ENCODE measurements around a stretch of chr2.

DNA sequence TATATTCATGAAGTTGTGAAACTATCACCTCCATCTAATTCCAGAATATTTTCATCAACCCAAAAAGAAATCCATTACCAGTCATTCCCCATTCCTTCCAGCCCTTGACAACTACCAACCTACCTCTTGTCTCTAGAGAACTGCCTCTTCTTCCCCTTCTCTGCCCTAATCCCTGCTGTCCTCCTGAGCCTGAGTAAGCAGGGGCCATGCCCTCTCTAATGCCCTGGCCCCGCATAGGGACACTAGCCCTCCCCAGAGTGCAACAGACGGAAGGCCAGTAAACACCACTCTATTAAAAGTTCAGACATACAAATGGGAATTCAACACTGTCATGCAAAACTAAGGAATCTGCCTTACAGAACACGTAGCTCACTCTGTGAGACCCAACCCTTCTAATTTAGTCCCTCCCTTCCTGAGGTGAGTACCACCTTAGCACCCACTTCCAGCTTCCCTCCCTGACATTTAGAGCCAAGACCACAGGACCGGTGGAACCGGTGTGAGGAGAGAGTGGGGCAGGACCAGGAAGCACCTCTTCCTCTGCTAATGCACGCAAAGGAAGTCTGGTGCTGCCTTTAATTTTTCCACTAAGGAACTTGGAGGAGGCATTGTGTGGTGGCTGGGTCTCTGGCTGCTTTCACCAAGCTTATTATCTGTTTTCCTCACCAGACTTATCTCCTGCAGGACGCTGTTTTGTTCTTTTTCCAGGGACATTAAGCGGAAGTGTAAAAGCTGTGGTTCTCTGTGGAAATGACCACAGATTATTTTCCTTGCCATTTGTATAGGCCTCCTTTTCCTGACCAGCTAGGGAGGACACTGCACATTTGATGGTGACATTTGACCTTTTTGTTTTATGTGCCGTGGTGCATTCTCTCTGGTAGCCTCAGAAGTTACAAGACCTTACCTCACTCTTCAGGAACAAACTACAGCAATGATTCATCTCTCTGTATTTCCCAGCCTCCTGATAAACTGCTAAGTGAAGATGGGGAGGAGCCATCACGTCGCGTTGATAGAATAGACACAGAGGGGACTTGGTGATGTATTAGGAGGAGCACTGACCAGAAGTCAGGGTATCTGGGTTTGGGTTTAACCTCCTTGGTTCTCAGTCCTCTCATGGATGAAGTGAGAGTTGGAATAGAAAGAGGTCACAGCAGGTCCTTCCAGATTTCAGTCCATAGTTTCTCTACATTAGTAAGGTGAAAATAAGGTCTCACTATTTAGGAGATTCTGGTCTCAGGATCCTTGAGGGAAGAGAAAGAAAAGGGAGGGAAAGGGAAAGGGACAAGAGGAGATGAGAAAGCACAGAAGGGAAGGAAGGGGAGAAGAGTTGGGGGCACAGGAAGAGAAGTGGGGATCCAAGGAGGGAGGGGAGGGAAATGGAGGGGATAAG, 39.9 kb upstream of the SPTBN1 start:
- RRBS, result no CpG with 5 or more reads among the region's 12 CpGs

DNA sequence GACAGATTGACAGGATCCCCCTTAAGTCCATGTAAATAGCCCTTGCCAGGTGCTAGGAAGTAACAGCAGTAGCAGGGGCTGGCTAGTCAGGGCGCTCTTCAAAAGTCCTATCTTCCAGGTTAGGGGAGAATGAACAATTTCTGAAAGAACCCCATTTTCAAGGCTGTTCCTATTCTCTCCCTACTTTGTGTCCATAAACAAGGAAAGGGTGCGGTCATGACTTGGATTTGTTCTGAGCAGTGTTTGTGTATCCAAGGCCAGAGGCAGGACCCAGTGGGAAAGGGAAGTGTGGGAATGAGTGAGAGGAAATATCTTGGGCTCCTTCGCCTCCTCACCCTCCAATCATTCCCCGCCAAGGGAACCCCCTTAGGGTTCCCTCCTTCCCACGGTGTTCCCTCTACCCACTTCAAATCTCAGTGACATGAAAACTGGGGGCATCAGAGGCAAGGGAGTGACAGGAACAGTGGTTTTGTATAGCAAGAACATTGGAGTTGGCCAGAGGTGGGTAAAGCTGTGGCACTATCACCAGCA, 25.5 kb upstream of the SPTBN1 start:
- RRBS, result no CpG with 5 or more reads among the region's 5 CpGs

DNA sequence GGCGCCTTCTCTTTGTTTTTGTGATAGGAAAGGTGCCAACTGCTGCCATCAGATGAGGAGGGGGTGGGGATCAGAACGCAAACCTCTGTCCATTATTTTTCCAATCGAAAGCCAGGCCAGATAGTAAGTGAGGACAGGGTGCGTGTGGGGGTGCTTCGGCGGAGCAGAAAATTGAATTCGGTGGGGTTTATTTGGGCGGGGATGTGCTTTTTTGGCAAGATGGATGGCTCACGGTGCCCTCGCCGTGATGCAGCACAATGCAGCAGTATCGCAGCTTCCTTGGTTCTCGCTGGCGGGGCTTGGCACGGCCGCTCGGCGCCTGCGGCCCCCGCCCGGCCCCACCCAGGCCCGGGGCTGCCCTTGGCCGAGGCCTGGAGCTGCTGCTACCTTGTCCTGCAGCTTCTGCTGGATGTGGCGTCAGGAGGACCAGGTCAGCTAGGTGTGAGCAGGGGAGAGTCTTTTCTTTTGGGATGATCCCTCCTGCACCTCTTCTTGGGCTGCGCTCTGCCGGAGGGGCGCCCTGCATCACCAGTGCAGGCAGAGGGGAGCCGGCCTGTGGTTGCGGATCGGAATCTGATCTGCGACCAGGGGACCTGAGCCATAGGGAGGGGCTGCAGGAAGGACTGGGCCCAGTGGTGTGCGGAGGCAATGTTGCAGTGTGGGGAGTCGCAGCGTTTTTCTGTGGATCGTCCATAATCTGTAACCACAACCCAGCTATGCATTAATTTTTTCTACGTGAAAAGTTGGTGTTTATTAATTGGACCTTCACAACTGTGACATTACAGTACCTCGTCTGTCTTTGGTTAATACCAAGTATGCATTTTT, 1.4 kb downstream of the SPTBN1 start:
- RRBS, result 5% methylated on average over 3 of the region's 37 CpGs

DNA sequence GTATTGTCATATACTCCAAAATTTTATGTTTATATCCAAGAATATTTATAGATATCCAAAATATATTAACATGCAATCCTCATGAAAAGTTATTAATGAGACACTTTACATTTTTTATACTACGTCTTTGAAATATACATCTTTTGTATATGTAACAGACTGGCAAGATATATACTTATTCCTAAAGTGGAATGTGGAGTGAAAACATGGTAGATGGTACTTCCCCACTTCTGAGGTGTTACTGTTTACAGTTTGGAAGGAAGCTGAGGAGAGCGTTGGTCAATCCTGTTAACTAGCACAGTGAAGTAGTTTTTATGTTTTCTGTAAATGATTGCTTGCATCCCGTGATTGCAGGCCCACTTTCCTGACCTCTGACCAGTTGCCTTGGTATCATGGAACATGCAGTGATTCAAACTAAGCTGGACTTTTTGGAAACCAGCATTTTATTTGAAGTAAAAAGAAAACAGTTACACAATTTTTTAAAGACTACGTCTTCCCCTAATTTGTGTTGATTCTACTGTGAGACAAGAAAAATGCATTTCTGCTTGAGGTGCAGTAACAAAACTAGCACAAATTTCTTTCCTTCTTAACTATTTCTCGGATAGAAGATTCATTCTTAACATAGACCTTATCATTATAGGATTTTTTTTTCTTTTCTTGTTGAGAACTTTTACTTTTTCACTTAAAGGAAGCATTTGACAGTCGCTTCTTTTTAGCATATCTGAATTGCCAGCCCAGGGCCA, 76.4 kb downstream of the SPTBN1 start:
- RRBS, result no CpG with 5 or more reads among the region's 6 CpGs

- RRBS, result no CpG with 5 or more reads among the region's 7 CpGs
Observed at GRCh38 chr2:54549483-54550622, 93.7 kb downstream of the SPTBN1 start.

- RRBS, result 2% methylated on average over 12 of the region's 41 CpGs
Observed at GRCh38 chr2:54557528-54558121, 101.5 kb downstream of the SPTBN1 start.

DNA sequence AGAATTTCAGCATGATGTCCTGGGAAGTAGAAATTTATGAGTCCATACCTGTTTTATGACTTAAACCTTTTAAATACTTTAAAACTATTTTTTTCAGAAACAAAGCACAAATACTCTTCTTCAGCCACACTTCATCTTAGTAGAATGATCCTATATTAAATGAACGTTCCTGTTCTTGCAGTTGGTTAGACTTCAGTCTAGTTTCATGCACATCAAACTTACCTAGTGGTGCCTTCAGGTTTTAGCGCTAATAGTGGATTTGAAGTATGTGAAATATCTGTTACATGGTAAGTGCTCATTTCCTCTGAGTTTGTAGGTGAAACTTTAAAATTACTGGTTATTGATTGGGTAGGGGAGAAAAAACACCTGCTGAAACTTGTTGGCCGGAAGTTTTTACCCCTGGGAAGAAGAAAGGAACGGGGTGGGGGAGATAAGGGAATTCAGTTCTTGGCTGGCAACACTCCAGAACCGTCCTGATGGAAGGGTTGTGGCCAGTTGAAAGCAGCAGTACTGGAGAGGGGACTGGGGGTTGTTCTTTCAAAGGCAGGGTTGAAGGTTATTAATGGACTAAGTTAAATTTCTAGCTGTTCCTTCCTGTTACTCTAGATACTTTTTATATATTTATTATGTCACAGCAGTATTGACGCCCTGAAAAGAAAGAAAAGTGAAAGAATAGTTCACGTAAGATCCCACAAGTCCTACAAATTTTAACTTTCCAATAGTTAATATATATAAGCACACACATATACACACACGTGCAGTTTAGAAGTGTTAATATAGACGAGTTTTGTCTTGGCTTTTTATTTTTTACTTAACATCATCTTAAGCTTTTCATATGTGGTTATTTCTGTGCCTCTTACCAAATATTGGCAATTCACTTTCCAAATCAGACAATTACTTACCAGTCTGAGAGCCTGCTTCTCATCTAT, 112.9 kb downstream of the SPTBN1 start:
- RRBS, result no CpG with 5 or more reads among the region's 9 CpGs

GRCh38 chr2:54599759-54600482, 123.5 kb upstream of the EML6 start:
- RRBS, result no CpG with 5 or more reads among the region's 7 CpGs

DNA sequence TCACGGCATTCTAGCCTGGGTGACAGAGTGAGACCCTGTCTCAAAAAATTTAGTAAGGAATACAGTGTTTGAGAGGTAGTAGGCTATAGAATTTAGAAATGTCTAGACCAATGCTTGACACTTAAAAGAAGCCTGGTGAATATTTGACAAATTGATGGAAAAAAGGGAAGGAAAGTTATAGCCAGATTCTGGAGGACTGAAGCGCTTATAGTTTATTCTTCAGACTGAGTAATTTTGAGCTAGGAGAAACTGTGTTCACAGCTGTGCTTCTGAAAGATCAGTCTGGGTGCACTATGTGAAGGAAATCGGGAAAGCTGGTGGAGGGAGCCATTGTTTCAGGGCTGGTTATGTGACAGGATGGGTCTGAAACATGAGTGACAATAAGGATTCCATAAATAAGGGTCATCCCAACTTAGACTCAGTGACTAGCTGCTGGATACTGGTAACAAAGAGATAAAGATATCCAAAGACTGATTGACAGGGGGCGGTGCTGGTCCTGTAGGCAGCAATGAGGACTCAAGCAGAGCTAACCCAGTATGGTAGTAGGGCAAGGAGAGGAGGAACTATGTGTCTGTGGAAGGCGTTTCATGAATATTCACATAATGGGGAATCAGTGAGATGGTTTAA, 102.7 kb upstream of the EML6 start:
- RRBS, result no CpG with 5 or more reads among the region's 5 CpGs

- RRBS, result no CpG with 5 or more reads among the region's 7 CpGs
Observed at GRCh38 chr2:54622087-54622697, 101.3 kb upstream of the EML6 start.

DNA sequence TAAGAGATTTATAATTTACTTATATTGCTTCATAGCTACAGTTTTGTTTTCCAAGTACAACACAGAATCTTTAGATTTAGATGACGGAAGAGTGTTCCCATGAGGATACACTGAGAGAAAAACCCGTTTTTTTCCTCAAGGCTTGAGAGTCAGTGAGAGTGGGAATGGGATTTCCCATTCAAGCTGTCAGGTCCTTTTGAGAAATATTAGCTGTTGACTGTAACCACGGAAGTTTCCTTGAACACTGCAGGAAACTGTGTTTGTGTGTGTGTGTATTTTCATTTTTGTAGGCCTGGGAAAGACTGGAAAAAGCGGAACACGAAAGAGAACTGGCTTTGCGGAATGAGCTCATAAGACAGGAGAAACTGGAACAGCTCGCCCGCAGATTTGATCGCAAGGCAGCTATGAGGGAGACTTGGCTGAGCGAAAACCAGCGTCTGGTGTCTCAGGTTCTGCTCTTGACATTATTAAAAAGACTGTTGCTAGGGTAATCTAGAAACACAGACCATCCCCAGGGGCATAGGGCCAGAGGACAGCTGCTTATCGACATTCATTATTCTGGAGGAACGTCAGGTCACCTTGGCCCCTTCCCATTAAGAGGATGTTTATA, 98.8 kb upstream of the EML6 start:
- RRBS, result no CpG with 5 or more reads among the region's 13 CpGs

GRCh38 chr2:54630163-54630586, 93.3 kb upstream of the EML6 start:
- RRBS, result no CpG with 5 or more reads among the region's 2 CpGs

DNA sequence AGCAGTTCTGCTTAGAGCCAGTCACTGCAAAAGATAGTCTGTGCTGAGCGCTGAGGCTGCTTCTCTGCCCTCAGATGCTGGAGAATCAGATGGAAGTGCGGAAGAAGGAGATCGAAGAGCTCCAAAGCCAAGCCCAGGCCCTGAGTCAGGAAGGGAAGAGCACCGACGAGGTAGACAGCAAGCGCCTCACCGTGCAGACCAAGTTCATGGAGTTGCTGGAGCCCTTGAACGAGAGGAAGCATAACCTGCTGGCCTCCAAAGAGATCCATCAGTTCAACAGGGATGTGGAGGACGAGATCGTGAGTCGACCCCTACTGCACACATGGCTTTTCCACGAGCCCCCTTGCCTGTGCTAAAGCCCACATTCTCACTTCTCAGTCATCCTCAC, 78.3 kb upstream of the EML6 start:
- RRBS, result no CpG with 5 or more reads among the region's 12 CpGs

DNA sequence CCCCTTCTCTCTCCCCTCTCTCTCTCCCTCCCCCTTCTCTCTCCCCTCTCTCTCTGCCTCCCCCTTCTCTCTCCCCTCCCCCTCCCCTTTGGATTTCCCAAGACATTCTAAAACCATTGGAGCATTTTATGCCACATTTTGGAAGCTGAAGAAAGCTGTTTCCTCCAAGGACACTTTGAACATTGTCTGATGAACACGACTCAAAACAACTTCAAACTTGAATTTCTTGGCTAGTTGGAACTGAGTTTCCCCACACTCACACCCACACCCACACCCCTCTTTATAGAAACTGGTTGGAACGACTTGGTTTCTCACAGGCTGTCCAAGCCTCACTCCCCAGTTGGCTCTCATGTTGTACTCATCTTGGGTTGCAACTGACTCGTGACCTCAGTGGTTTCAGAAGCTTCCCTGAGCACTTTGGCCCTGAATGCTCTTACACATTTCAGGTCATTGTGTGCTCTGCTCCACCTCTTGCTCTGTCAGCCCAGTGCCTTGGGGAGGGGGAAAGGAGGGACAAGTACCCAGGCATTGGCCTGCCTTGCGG, 105.0 kb downstream of the RTN4 start:
- RRBS, result no CpG with 5 or more reads among the region's 4 CpGs

- RRBS, result no CpG with 5 or more reads among the region's 11 CpGs
Observed at GRCh38 chr2:55048435-55048865, 1.8 kb downstream of the RTN4 start.

DNA sequence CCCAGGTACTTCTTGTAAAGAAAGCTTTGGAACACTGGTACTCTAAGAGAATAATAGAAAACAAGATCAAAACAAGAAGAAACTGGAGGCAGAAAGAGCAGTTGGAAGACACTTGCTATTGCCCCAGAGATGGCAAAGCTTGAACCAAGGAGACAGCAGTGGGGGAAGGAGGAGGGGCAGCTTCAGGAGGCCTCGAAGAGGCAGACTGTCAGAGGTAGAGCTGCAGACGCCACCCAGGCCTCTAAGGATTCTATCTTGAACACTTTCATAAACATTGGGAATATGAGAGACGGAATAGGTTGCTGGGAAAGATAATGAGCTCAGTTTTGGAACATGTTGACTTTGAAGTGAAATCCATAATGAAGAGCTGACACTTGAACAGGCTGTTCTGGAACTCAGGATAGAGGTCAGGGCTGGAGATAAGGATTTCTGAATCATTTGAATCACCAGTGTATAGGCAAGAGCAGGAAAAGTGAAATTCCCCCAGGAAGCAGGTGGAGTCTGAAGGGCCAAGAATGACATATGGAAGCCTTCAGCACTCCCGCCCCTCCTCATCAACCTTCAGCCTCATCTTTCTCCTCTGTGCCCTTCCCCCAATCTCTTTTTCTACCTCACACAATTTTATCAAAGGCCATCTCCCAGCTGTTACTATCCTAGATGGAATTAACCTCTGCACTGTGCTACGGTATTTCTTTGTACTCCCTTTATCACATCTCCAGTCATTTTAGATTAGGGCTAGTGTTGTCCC, 47.3 kb upstream of the RTN4 start:
- RRBS, result no CpG with 5 or more reads among the region's 5 CpGs

GRCh38 chr2:55862592-55863315, 60.8 kb downstream of the EFEMP1 start:
- RRBS, result no CpG with 5 or more reads among the region's 6 CpGs

DNA sequence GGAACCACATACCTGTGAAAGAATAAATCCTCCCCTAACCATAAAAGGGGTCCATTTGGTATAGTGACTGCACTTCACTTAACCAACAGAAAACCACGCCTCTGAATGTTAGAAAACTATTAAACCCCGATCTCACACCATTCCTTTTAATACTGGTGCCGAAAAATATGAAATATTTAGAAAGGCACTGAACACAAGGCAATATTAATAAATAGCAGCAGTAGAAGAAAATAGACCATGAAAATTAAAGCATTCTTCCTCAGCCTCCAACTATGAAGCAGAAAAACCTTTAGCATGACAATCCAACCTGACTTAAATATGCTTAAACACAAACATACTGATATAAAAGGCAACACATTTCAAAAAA, 700.3 kb upstream of the VRK2 start:
- RRBS, result no CpG with 5 or more reads among the region's 3 CpGs

GRCh38 chr2:58427581-58428094, 186.5 kb upstream of the FANCL start:
- RRBS, result 2% methylated on average over 2 of the region's 27 CpGs